ENCODE results near the genes FEZF1, GPR37, POT1 and GRM8.

- PRO-cap = no peak
Measured at GRCh38 chr7:122238215-122239316, 66.0 kb downstream of the FEZF1 start.

GRCh38 chr7:122304241-122305229 is at the start of gene FEZF1:
FEZF1 (minus strand) TSS chr7:122304750.
- PRO-cap = no peak

DNA sequence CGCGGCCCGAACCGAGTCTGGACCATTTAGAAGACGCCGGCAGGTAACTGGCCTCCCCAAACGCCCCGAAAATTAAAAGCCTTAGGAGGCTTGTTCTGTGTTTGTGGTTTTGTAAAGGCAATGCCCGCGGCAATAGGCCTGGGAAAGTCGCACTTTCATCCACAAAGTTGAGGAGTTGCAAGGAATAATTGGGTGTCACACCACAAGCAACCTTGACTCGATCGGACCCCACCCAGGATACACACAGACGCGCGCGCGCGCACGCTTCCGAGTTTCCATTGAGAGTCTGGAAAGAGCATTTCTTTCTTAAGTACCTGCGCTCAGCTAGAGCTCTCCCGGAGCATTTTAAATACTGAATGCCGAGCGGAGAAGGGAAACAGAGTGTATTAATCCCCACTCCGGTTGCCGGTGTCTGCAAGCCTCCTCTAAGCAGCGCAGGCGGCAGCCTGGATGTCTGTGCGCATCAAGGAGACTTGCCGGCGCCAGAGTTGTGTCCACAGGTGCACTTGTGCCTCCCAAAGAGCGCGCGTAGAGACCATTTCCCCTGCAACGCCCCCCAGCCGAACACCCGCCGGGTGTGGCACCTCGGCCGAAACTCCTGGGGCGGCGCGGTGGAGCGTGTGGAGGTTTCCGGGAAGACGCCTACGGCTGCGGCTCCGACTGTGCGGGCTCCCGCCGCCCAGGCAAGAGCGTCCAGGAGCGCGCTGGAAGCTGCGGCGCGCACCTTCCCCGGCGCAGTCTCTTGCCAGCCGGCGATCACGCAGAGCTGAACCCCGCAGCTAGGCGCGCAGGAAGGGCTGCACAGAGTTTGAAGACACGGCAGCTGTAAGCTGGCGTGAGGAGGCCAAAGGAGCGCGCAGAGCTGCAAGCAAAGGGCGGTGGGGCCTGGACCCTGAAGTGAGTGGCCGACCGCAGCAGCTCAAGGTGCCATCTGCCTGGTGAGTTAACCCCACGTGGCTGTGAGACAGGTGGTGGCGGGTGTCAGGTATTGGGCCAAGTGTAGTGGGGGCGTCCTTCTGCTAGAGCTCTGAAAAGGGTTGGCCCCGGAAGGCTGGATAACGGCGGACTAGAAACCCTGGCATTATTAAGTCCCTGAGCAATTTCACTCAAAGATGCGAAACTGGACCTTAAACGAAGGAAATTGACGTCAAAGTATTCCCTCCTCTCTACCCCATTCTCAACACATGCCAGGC is 1.2 kb upstream of the FEZF1 start:
- PRO-cap = no peak

- PRO-cap = no peak
Measured at GRCh38 chr7:122311181-122311718, 6.7 kb upstream of the FEZF1 start.

GRCh38 chr7:122885873-122886356 is 345 bp downstream of the CADPS2 start:
- PRO-cap = bidirectional peak, plus-strand start at chr7:122886226, minus-strand start at chr7:122886145

- PRO-cap = no peak
Measured at GRCh38 chr7:123512969-123513452, 21.4 kb downstream of the IQUB start.

DNA sequence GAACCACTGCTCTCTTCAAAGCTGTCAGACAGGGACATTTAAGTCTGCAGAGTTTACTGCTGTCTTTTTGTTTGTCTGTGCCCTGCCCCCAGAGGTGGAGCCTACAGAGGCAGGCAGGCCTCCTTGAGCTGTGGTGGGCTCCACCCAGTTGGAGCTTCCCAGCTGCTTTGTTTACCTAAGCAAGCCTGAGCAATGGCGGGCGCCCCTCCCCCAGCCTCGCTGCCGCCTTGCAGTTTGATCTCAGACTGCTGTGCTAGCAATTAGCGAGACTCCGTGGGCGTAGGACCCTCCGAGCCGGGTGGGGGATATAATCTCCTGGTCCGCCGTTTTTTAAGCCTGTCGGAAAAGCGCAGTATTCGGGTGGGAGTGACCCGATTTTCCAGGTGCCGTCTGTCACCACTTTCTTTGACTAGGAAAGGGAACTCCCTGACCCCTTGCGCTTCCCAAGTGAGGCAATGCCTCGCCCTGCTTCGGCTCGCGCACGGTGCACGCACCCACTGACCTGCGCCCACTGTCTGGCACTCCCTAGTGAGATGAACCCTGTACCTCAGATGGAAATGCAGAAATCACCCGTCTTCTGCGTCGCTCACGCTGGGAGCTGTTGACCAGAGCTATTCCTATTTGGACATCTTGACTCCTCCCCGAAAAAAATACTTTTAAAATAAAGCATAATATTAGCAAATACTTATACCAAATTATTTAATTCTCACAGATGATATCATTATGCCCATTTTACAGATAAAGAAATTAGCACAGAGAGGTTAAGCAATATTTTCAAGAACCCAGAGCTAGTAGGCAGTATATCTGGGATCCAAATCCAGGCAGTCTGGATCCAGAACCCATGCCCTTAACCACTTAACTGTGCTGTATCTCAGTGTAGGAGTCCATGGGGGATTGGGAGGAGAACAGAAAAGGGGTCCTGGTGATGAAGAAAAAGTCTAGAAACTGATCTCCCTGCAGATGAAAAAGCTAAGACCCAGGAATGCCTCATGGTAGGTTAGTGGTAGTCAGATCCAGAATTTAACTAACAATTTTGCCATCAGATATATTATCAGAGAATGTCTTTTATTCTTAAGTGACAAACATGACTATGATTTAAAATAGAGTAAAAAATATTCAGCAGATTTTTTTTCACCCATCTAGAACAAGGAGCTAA is 6.3 kb downstream of the IQUB start:
- PRO-cap = no peak

GRCh38 chr7:123600678-123601152 is 906 bp upstream of the ASB15 start:
- PRO-cap = no peak

GRCh38 chr7:123637274-123637673 is 18.4 kb upstream of the LMOD2 start:
- PRO-cap = no peak

GRCh38 chr7:123683070-123683825 is 27.6 kb downstream of the LMOD2 start:
- PRO-cap = no peak

GRCh38 chr7:123749118-123749356 is 234 bp upstream of the WASL start:
- PRO-cap = bidirectional peak, plus-strand start at chr7:123749207, minus-strand start at chr7:123749001

- PRO-cap = no peak
Measured at GRCh38 chr7:123930535-123930876, 5.5 kb downstream of the SPAM1 start.

DNA sequence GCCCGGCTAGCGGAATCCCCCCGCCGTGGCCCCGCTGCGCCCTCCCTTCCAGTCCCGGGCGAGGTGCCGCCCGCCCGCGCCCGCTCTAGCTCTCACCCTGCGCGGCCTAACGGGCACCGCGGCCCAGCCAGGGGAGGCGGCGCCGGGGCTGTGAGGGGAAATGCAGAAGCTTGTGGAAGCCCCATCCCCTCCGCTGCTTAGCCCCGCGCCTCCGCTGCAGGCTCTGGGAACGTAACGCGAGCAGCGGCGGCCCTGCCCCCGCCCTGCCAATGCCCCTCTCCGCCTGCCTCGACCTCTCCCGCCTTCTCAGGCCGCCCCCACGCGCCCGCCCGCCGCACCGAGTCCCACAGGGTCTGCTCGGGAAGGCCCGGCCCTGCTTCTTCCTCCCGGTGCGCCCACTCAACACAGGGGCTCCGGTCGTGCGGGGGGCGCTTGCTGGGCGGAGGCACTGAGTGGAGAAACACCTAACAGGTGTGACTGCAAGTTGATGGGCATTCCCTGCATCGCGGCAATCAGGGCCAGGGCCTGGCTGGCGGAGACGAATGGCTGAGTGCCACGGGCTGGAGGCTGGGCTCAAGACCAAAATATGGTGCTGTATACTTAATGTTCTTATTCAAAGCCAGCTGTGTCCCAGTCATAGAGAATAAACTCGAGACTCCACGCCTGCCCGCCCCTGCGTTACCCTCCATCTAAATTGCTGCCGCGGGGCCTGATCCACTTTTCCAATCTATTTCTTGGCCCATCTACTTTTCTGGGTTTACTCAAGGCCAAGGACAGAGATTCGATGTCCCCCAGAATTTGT is 530 bp upstream of the TMEM229A start:
- PRO-cap = no peak

DNA sequence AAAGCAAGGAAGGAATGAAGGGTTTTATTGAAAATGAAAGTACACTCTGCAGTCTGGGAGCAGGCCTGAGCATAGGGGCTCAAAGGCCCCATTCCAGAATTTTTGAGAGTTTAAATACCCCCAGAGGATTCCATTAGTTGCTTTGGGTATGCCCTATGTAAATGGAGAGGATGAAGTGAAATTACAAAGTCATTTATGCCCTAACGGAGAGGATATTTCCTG is 247.8 kb downstream of the GPR37 start:
- PRO-cap = no peak

- PRO-cap = no peak
Measured at GRCh38 chr7:124718025-124718429, 47.6 kb downstream of the GPR37 start.

GRCh38 chr7:124765081-124766205 is at the start of gene GPR37:
GPR37 (minus strand) TSS chr7:124765792.
- PRO-cap = no peak

- PRO-cap = bidirectional peak, plus-strand start at chr7:124930119, minus-strand start at chr7:124929861
Measured at GRCh38 chr7:124929432-124930365, at the start of gene POT1. POT1 (minus strand) TSS chr7:124929825.

DNA sequence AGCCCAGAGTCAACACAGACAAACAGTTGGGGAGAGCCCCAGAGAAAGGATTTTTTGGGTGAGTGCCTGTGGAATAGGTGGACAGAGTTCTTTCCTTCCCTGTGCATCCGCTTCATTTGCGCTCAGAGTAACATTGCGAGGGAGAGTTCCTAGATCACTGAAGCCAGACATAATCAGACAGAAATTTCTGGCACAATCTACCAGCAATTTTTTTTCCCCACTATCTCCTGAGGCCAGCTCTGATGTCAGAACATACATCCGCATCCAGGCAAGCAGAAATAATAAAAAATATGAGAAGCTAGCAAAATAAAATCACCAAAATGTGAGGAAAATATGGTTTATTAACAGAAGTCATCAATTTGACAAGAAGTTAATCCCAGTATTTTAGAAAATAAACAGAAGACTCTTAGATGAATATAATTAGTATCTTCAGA is 22.9 kb upstream of the POT1 start:
- PRO-cap = no peak

DNA sequence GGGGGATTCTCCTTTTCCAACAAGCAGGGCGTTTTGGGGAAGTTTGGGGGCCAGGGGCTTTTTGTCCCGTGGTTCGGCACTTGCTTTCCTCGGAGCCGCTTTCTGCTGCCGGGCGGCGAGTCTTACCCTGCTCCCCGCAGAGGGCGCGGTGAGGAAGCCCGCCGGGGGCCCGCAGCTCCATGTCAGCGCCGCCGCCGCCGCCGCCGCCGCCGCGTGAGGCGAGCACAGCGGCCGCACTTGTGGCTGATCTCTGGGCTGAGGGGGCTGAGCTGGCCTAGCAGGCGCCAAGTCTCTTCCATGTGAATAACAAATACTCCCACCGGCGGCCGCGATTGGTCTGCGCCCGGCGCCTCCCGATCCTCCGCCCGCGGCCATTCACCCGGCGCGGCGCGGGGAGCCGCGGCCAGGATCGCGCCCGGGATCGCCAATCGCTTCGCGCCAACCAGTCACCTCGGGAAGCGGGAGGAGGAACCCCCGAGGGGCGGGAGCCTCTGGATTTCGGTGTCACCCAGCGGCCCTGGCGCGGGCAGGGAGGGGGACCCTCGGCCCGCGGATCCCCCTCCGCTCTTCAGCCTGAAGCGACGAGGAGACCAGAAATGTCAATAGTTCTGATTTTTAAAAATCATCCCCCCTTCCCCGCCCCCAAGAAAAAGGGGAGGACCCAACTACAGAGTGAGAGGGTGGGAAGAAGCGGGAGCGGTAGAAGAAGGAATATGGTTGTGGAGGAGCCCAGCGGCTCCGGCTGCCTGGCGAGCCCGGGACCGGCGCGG is at the start of gene GRM8:
Gene GRM8 (minus strand): TSS at position 271 of the 770 bp plus-strand sequence.
- PRO-cap = bidirectional peak, plus-strand start at position 714 of the sequence, minus-strand start at position 570 of the sequence

DNA sequence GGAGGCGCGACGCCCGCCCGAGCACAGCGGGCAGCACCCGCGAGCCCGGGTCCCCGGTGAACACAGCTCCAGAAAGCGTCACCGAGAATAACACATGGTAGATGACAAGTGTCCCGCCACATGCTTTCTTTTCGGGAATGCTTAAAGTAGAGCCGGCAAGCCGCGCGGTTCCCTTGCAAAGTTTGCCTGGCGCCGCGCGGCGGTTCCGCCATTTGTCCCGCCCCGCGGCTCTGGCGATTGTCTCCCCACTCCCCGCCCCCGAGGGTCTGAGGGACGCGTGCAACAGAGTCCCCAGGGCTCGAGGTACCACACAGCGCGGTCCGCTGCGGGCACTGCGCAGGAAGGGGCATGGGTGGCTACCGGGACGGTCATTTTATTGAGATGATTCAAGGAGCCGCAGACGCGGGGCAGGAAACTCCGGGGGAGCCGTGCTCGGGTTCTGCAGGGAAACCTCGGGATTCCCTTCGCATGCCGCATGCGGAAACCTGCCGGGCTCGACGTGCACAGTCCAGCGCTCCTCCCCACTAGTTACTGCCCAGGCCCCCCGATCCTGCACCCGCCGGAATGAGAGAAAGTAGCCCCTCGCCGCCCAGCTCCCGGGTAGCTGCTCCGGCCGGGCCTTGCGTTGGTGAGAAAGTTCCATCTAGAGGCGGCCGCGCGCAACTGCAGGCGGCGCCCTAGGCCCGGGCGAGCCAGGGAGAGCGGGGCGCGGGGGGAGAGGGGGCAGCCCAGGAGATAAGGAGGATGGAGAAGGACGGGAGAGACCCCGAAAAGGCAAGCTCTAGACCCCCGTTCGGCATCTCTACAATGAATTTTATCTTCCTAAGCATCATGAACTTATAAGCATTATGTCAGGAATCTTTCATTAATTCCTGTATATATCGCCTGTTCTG is 946 bp upstream of the GRM8 start:
- PRO-cap = no peak

Data from anterior vena cava (tissue), 1 donor.